Adrenal gland (tissue), 7 donors: ENCODE data around the genes VSX2, NPC2 and MLH3.

- PRO-cap, 3 experiments = no peak in any of the 3 experiments
- RAMPAGE, long total RNA, 4 experiments = no peak in any of the 4 experiments
- RRBS = no CpG with 5 or more reads among the region's 3 CpGs
These were observed 23.7 kb downstream of the COQ6 start for GRCh38 chr14:73973706-73974239.

DNA sequence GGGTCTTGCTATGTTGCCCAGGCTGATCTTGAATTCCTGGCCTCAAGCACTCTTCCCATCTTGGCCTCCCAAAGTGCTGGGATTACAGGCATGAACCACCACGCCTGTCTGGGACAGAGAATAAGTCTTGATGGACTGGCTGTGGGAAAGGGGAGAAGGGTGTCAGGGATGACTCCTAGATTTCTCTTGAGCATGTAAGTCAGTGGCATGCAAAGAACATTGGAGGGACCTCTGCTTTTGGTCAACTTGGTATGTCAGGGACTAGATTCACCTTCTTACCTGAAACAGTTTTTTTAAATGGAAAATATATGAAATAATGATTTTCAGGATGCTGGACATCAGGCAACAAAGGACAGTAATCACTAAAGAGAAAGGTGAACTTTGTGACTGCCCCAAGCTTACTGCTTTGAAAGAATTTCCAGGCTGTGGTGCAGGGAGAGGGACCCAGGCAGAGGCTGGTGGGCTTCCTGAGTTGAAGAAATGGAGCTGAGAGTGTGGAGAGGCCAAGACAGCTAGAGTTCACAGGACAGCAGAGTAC is 43.1 kb downstream of the LIN52 start:
- PRO-cap, 3 experiments = no peak in any of the 3 experiments
- RAMPAGE, long total RNA, 4 experiments = no peak in any of the 4 experiments
- RRBS = no CpG with 5 or more reads among the region's 1 CpG

DNA sequence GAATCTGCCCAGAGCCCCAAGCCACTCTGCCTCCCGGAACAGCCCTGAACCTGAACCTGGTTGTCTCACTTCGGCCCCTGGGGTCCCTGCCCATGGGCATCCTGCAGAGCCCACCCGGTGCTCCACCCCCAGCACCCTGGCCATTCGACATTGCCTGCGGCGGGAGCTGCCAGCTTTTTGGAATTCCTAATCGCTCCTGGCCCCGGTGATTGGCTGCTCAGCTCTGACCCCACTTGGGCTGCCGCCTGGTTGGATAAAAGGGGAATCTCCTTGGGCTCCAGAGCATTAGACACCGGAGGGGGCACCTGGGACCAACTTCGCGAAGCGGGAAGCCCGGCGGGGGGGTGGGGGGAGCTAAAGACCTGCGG is at the start of gene VSX2:
Gene VSX2, plus strand, starts transcription at position 282 of the 368 bp plus-strand sequence.
- PRO-cap, 3 experiments = no peak in any of the 3 experiments
- RAMPAGE, long total RNA, 4 experiments = no peak in any of the 4 experiments
- RRBS = 30% methylated on average over 10 of the region's 16 CpGs

GRCh38 chr14:74326551-74327012 is 21.7 kb upstream of the VRTN start:
- PRO-cap, 3 experiments = no peak in any of the 3 experiments
- RAMPAGE, long total RNA, 4 experiments = no peak in any of the 4 experiments
- RRBS = no CpG with 5 or more reads among the region's 8 CpGs

GRCh38 chr14:74492687-74493904 is at the start of gene NPC2:
NPC2 (minus strand) TSS chr14:74493305.
- PRO-cap, 3 experiments = peak in 3 of 3 experiments; most common plus-strand start chr14:74493765 (in 3); most common minus-strand start chr14:74493254 (in 3)
- RAMPAGE, long total RNA, 4 experiments = start-site peak on the plus strand in 4 of 4 experiments, at chr14:74493729-74493770 at its widest, 873 to 4,243 reads per replicate; start-site peak on the minus strand in 4 of 4 experiments, at chr14:74493280-74493441 at its widest, 66 to 7,184 reads per replicate
- RRBS = 1% methylated on average over 39 of the region's 79 CpGs

GRCh38 chr14:74566737-74567145 is 45.3 kb downstream of the LTBP2 start:
- PRO-cap, 3 experiments = no peak in any of the 3 experiments
- RAMPAGE, long total RNA, 4 experiments = no peak in any of the 4 experiments
- RRBS = no CpG with 5 or more reads among the region's 5 CpGs

- PRO-cap, 3 experiments = no peak in any of the 3 experiments
- RAMPAGE, long total RNA, 4 experiments = no peak in any of the 4 experiments
- RRBS = no CpG with 5 or more reads among the region's 36 CpGs
These were observed 35.6 kb downstream of the YLPM1 start for GRCh38 chr14:74798172-74799577.

DNA sequence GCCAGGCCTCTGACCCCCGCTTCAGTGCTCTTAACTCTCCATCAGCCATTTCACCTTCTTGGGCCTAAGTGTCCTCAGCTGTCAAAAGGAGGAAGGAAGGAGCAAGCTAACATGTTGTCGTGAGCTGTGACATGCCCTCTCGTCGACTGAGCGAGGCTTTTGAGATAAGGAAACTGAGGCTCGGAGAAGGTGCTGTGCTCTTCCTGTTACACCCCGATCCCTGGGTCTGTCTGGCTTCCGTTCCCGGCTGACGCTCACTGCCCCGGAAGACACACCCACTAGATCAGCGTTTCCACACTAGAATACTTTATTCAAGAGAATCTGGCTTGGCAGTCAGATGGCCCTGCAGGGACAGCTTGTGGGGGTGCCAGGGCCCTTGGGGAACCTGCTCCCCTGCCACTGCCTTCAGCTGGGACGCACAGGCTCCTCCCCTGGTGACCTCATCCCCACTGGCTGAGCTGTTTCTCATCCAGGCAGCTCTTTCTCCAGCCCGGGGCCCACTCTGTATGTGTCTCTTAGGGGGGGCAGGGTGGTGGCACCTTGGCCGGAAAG is 13.8 kb downstream of the PGF start:
- PRO-cap, 3 experiments = peak in 3 of 3 experiments; most common plus-strand start position 336 of the sequence (in 2); most common minus-strand start position 228 of the sequence (in 2)
- RAMPAGE, long total RNA, 4 experiments = no peak in any of the 4 experiments
- RRBS = 41% methylated on average over 2 of the region's 15 CpGs

DNA sequence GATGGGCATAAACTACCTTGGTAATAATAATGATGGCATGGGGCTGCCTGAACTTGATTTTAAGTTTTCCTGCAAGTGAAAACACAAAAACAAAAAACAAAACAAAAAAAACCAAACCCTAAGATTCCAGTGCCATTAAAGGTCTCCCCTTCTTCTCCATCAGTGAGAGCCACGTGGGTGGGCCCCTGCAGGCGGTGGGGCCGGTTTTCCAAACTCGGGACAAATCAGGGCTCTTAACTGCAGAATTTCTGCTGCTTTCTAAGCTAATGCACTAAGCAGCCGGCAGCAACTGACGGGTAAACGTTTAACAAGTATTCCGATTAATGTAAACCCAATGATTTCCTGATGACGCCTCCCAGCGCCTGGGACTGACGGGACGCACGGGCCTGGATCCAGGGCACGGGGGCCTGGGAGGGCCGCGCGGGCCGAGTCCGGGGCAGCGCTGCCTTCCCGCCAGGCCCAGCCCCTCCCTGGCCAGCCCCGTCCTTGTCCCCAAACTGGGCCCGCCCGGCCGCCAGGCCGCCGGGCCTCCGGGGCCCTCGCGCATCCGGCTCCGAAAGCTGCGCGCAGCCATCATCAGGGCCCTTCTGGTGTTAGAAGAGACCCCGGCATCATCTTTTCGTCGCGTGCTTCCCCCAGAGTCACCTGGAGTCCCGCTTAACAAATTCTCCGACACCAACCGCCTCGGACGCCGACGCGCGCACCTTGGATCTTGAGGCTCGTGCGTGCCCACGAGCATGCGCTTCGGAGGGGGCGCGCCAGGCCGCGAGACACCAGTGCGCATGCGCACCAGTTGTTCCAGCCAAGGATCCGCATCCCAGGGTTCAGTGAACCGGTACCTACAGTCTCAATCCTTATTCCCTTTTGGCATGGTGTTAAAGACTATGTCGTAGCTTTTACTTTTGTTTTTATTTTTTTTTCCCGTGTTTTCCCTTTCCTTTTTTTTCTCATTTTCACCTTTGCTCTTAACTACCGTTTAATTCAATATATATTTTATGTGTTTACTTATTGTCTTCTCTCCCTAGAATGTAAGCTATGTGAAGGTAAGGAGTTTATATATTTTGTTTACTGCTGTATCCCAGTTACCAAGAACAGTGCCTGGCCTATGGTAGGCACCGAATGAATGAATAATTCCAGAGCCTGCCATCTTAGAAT is at the start of gene MLH3:
Gene MLH3, minus strand, starts transcription at position 733 of the 1,155 bp plus-strand sequence.
- PRO-cap, 3 experiments = peak in 3 of 3 experiments; most common plus-strand start position 522 of the sequence (in 2); most common minus-strand start position 488 of the sequence (in 3)
- RAMPAGE, long total RNA, 4 experiments = start-site peak on the minus strand in 1 of 4 experiments, centred at position 715 of the sequence, 68 reads per replicate
- RRBS = 2% methylated on average over 14 of the region's 64 CpGs

DNA sequence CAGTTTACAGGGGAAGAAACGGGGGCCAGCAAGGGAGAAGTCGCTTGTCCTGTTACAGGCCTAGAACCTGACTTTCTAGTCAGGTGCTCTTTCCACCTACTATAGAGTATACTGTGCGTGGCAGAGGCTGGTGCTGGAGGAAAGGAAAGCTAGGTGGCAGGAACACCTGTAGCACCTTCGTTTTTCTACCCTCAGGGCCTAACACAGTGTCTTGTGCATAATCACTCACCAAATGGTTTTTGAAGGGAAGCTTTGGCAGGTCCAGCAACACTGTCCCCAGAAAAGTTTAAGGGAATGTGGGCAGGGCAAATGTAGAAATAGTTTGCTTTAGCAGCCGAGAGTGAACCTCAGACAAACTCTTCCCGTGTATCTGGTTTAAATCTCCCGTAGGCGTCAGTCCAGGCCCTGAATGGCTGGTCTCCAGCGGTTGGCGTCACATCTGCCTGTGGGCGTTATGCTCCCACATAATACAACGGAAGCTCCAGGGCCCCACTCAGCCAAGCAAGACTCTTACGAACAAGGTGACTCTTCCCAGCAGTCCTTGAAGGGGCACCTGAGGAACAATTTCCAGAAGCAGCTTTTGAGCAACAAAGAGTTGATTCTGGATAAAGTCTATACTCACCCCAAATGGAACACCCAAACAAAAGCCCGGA is 850 bp downstream of the ZC2HC1C start:
- PRO-cap, 3 experiments = no peak in any of the 3 experiments
- RAMPAGE, long total RNA, 4 experiments = no peak in any of the 4 experiments
- RRBS = no CpG with 5 or more reads among the region's 14 CpGs

- PRO-cap, 3 experiments = peak in 2 of 3 experiments; most common plus-strand start chr14:75126773 (in 1); most common minus-strand start chr14:75126759 (in 2)
- RAMPAGE, long total RNA, 4 experiments = no peak in any of the 4 experiments
- RRBS = 2% methylated on average over 2 of the region's 41 CpGs
These were observed 393 bp downstream of the NEK9 start for GRCh38 chr14:75126435-75126874.

- PRO-cap, 3 experiments = no peak in any of the 3 experiments
- RAMPAGE, long total RNA, 4 experiments = no peak in any of the 4 experiments
- RRBS = no CpG with 5 or more reads among the region's 4 CpGs
These were observed 24.0 kb upstream of the TMED10 start for GRCh38 chr14:75200368-75200875.

DNA sequence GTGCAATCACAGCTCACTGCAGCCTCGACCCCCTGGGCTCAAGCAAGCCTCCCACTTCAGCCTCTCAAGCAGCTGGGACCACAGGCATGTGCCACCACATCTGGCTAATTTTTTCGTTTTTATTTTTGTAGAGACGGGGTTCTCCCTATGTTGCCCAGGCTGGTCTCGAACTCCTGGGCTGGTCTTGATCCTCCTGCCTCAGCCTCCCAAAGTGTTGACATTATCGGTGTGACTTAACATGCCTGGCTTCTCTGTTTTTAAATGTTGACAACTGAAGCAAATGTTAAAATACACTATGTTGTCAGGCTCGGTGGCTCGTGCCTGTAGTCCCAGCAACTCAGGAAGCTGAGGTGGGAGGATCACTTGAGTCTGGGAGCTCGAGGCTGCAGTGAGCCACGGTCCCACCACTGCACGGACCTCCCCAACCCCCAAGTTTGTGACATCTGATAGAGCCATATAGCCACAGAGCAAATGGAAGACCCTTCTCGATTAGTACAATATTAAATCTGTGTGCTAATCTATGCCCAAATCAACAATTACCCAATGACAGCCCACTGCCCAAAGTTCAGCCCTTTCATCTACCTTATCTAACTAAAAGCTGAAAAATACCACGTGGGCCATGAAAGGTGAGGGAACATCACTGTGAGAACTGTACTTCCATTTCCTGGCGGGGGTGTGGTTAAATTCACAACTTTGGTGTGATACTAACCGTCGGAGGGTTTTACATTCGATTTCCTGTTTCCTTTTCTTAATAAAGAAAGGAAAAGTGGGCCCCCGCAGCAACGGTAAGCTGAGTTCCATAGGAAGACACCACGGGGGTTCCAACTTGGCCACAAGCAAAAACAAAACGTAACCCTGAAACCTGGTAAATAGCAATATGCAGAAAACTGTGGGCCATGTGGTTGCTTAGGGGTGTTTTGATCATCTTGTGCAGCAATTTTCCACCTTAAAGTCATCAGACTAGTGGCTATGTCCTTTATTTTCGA is 31.3 kb upstream of the FOS start:
- PRO-cap, 3 experiments = no peak in any of the 3 experiments
- RAMPAGE, long total RNA, 4 experiments = no peak in any of the 4 experiments
- RRBS = no CpG with 5 or more reads among the region's 21 CpGs

GRCh38 chr14:75268622-75269536 is 9.7 kb upstream of the FOS start:
- PRO-cap, 3 experiments = peak in 2 of 3 experiments; most common plus-strand start chr14:75269076 (in 1)
- RAMPAGE, long total RNA, 4 experiments = no peak in any of the 4 experiments
- RRBS = no CpG with 5 or more reads among the region's 7 CpGs

GRCh38 chr14:75279235-75279761 is 670 bp downstream of the FOS start:
- PRO-cap, 3 experiments = peak in 3 of 3 experiments; most common plus-strand start chr14:75279649 (in 3); most common minus-strand start chr14:75279381 (in 1)
- RAMPAGE, long total RNA, 4 experiments = no peak in any of the 4 experiments
- RRBS = under 1% methylated on average over 6 of the region's 32 CpGs

- PRO-cap, 3 experiments = no peak in any of the 3 experiments
- RAMPAGE, long total RNA, 4 experiments = no peak in any of the 4 experiments
- RRBS = no CpG with 5 or more reads among the region's 4 CpGs
These were observed 60.5 kb downstream of the FOS start for GRCh38 chr14:75339010-75339610.

- PRO-cap, 3 experiments = no peak in any of the 3 experiments
- RAMPAGE, long total RNA, 4 experiments = no peak in any of the 4 experiments
- RRBS = no CpG with 5 or more reads among the region's 11 CpGs
These were observed 8.4 kb upstream of the JDP2 start for GRCh38 chr14:75419201-75419971.

GRCh38 chr14:75428853-75429348 is 1.1 kb downstream of the JDP2 start:
- PRO-cap, 3 experiments = no peak in any of the 3 experiments
- RAMPAGE, long total RNA, 4 experiments = no peak in any of the 4 experiments
- RRBS = 0% methylated on average over 1 of the region's 7 CpGs

GRCh38 chr14:75452755-75453769 is 25.2 kb downstream of the JDP2 start:
- PRO-cap, 3 experiments = peak in 1 of 3 experiments; most common plus-strand start chr14:75452853 (in 1); most common minus-strand start chr14:75452831 (in 1)
- RAMPAGE, long total RNA, 4 experiments = no peak in any of the 4 experiments
- RRBS = 28% methylated on average over 6 of the region's 15 CpGs

DNA sequence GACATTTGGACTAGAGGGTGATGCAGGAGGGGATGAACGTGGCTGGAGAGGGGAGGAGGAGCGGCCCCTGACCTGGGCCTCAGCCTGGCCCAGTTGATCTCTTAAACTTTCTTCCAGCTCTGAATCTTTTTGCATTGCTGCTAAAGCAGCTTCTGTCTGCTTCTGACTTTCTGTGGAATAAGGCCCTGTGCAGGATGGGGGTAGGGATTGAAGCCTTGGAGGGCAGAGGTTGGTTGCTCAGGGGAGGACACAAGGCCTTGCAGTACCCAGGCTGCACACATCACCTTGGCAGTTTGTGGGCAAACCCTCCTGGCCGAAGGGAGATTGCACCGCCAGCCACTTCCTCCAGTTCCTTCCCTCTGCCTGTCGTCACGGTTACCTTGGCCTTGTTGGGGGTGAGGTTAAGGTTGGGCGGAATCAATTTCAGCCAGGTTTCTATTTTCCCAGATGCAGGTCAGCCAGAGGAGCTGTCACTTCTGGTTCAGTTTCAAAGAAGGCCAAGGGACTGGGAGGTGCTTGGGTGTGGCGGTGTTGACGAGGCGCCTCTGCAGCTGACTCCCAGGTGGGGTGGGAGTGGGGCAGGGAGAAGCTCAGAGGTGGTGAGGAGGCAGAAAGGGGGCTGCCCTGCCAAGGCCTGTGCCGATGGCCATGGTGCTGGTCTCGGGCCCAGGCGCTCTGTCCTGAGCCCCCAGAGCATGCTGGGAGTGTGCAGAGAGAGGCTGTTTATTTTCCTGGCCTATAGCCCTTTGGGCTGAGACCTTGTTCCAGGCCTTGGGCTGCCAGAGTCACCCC is 31.3 kb downstream of the JDP2 start:
- PRO-cap, 3 experiments = peak in 1 of 3 experiments; most common minus-strand start position 682 of the sequence (in 1)
- RAMPAGE, long total RNA, 4 experiments = no peak in any of the 4 experiments
- RRBS = no CpG with 5 or more reads among the region's 13 CpGs